LNCaP clone FGC (cell line): ENCODE measurements around a stretch of chr16.

GRCh38 chr16:12167058-12167602, 190.6 kb downstream of the SNX29 start:
- RRBS, 2 experiments = no CpG with 5 or more reads among the region's 5 CpGs

DNA sequence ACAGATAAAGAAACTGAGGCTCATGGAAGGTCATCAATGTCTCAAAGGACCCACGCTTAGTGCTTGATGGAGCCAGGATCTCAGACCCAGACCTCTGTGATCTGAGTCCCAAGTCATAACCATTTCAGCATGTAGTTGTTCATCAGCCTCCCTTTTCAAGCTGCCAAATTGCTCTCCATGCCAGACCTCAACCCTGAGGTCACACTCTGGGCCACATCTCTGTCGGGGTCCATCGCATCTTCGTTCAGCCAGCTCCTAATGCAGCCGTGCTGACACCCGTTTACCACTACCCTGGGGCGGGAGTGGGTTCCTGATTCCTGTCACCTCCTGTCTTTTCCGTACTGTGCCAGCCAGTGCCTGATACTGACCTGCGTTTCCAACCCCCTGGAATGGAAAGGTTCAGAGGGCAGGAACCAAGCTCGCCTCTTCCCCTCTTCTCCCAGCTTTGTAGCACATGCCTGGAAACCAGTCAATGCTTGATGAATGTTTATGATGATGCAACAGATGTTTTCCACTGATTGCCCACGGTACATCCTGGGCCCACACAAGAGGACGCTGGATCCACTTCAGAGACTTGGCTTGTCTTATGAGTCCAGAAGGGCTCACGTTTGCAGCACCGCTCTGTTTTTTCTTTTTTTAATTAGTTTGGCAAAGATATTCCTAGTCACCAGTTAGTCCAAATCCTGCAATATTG, 262.1 kb downstream of the CPPED1 start:
- RRBS, 2 experiments = no CpG with 5 or more reads among the region's 14 CpGs

DNA sequence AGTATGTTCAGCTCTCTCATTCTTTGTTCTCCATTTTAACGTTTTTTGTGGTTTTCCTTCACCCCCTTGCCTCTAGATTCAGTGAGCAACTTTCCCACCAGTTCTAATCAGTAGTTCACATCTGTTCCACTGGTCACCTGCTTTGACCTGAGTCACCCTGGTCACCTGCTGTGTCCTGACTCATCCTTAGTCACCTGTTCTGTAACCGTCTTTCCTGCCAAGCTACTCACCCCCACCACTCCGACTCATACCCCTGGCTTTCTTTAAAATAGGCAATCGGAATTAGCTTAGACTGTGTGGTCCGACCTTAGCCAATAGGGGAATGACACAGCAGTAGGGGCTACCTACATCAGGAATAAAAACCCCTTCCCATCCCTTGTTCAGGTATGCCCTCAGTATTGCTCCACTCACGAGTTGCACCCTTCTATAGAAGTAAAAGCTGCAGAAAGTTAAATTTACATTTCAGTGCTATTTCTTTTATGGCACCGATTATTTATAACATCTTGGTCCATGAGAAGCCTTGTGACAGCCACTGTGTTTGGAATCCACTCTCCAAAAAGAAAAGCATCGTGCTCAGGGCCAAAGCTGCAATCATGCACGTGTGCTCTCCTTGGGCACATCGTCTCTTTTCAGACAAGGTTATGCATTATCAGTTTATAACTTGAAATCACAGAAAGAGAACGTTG, 189.9 kb downstream of the CPPED1 start:
- RRBS, 2 experiments = no CpG with 5 or more reads among the region's 11 CpGs

GRCh38 chr16:12646696-12647145, 157.0 kb downstream of the CPPED1 start:
- RRBS, 2 experiments = no CpG with 5 or more reads among the region's 9 CpGs

- RRBS, 2 experiments = 68 to 84% methylated on average over 12 of the region's 35 CpGs
Measured at GRCh38 chr16:12900339-12901008, 924 bp upstream of the SHISA9 start.

GRCh38 chr16:13779563-13780043, 140.4 kb upstream of the ERCC4 start:
- RRBS, 2 experiments = no CpG with 5 or more reads among the region's 14 CpGs

GRCh38 chr16:13956262-13956590, 36.3 kb downstream of the ERCC4 start:
- RRBS, 2 experiments = no CpG with 5 or more reads among the region's 7 CpGs

DNA sequence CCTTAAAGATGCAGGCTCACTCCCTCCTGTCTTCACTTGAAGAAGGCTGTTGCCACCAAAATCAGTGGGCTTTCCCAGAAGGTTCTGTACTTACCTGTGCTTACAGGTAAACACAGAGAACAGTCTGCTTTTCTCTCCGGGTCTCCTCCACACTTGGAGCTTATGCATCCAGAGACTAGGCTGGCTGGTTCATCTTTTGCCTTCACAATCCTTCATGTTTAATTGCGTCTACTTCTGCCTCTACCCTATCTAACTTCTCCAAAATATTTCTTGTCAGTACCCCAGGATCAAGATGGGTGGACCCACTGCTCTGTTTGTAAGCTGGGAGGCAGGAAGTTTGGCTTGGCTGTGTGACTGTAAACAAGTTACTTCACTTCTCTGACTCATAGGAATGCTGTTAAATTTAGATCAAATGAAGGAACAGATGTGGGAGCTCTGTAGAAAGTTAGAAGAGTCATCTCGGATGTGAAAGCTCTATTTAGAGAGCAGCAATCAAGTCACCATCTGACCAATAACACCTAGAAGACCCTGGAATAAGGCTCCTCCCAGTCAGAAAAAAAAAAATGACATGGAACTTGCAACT, 55.3 kb upstream of the MRTFB start:
- RRBS, 2 experiments = no CpG with 5 or more reads among the region's 3 CpGs

DNA sequence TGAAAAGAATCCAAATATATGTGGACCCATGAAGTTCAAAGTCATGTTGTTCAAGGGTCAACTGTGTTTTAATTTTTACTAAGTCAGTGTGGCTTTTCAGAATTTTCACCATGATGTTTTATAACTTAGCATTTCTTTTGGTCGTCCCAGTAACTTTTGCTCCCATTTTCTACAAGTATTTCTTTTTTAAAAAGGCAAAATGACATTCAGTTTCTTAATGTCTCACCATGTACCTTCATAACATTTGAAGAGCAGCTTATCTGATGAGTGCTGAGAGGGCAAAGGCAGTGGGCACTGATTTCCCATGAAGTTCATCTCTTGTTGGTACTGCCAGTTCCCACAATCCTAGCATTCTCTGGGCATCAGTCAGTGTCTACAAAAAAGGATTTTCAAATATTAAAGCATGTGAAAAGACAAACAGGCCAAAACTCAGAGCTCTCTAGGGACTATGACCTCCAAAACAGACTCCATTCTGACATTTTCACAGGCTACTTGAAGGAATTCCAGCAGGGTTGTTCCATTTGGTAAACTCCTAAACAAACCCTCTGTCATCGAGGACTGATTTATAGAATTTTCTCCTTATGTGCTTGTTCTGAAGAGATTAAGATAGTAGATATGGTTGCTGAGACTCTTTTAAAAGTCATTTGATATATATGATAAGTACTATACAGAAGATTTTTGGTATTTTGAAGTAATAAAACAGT, 80.4 kb downstream of the MRTFB start:
- RRBS, 2 experiments = no CpG with 5 or more reads among the region's 2 CpGs

DNA sequence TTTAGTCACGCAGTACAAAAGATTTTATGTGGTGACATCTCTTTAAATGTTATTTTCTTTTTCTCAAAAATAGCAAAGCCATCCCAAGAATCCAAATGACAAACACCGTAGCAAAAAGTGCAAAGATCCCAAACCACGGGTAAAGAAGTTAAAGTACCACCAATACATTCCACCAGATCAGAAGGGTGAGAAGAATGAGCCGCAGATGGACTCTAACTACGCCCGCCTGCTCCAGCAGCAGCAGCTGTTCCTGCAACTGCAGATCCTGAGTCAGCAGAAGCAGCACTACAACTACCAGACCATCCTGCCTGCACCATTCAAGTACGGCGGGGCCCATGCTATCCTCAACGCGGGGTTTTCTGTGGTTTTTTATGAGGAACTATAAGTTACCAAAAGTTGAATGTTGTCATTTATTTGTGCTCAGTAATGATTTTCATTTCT, 169.1 kb downstream of the MRTFB start:
- RRBS, 2 experiments = no CpG with 5 or more reads among the region's 10 CpGs

DNA sequence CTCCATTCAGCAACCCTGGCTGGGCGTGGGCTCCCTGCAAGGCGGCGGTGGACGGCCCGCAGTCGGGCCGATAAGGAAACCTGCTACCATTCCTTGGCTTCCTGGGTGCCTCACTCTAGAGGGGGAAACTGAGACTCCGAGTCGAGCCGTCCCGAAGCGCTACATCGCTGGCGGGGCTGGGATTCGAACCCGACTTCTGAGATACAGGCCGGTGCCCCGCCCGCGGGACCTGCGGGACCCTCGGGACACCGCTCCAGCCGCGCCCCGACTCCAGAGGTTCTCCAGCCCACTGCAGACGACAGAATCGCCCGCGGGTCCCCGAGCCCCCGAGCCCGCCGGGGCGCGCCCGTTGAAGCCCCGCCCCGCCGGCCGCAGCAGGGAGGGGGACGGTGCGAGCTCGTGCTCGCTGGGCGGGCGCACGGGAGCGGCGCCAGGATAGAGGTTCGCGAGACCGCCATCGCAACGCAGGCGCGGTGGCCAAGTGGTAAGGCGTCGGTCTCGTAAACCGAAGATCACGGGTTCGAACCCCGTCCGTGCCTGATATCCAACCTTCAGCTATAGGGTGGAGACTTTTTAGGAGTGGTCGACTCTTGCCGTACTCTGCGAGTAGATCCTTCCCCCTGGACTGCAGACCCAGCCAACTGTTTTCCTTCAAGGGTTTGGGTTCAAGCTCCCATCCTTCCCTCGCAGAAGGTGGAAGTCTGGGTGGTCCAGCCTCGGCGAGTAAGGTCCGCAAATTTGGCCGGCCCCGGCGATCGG, 214.5 kb downstream of the MRTFB start:
- RRBS, 2 experiments = no CpG with 5 or more reads among the region's 76 CpGs

- RRBS, 2 experiments = no CpG with 5 or more reads among the region's 3 CpGs
Measured at GRCh38 chr16:14292051-14292299, 220.9 kb downstream of the MRTFB start.

DNA sequence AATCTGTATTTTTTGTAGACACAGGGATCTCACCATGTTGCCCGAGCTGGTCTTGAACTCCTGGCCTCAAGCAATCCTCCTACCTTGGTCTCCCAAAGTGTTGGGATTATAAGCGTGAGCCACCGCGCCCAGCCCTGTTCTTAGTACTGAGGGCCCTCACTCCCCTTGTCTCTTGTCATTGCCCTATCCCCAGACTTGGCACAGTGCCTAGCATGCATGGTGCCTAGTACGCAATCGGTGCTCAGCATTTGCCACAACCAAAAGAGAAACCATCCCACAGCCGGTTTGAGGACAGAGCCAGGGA, 274.2 kb downstream of the MRTFB start:
- RRBS, 2 experiments = no CpG with 5 or more reads among the region's 7 CpGs

DNA sequence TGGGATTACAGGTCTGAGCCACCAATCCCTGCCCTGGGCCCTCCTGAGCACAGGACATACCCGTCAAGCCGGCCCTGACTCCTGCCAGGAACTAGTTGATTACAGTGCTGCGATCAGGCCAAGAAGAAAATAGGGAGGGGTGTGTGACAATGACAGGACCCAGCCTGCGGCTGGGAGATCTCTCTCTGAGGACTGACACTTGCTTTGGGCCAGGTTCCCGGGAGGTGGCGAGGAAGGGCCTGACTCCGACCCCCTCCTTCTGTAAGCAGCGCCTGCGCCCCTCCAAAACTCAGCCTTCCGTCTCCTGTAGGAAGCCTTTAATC, 276.6 kb downstream of the MRTFB start:
- RRBS, 2 experiments = no CpG with 5 or more reads among the region's 10 CpGs

- RRBS, 2 experiments = no CpG with 5 or more reads among the region's 2 CpGs
Measured at GRCh38 chr16:14505809-14506325, 124.2 kb downstream of the PARN start.

GRCh38 chr16:14539267-14539466, 90.9 kb downstream of the PARN start:
- RRBS, 2 experiments = no CpG with 5 or more reads among the region's 2 CpGs

DNA sequence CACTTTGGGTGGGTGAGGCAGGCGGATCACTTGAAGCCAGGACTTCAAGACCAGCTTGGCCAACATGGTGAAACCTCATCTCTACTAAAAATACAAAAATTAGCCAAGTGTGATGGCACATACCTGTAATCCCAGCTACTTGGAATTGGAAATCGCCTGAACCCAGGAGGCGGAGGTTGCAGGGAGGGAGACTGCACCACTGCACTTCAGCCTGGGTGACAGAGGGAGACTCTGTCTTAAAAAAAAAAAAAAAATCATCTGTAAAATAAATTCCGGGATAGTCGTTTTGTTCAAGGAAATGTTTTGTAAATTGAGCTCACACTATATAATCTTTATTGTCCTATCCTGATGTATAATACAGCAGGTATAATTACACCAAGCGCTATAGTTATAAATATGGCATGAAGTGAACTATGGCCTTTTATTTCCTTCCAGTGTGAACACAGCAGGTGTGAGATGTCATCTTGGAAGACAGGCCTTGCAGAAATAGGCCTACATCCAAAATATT, 25.5 kb downstream of the PLA2G10 start:
- RRBS, 2 experiments = no CpG with 5 or more reads among the region's 6 CpGs

DNA sequence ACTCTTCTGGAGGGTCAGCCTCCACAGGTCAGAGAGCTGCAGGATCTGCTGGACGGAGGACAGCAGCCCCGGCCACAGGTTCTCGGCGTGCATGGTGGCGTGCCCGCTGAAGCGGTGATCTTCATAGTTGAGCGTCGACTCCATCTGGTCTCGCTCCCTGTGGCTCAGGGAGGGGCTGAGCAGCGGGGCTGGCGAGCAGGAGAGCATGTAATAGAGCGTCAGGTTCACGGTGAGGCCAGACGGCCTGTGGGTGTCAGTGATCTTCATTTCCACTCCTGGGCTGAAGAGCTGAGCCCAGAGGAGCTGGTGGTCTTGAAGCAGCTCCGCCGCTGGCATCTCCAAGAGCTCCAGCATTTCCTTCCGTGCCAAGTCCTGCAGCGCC, 14.0 kb downstream of the PDXDC1 start:
- RRBS, 2 experiments = no CpG with 5 or more reads among the region's 19 CpGs

DNA sequence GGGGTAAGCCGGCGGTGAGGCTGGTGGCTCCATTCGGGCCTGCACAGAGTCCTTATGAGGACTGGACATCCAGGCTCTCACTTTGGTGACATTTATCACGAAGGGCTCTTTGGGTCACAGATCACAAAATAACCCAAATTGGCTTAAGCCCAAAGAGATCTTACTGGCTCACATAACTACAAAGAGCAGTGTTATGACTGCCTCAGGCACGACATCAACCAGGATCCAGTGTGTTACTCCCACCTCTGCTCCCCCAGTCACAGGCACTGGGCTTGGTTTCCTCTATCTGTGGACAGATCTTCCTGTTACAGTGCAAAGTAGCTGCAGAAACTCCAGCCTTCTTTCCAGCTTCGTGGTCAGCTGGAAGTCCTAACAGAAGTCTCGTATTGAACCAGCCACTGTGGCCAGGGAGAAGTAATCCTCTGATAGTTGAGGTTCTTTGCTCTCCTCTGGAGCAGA, 39.6 kb downstream of the NTAN1 start:
- RRBS, 2 experiments = no CpG with 5 or more reads among the region's 7 CpGs

- RRBS, 2 experiments = no CpG with 5 or more reads among the region's 30 CpGs
Measured at GRCh38 chr16:15034489-15035683, 21.0 kb downstream of the NTAN1 start.